Neural cell (in vitro differentiated cells): ENCODE measurements around a stretch of chr18.

GRCh38 chr18:57776722-57777424 is 26.2 kb downstream of the ATP8B1 start:
- RAMPAGE, long total RNA: no peak

DNA sequence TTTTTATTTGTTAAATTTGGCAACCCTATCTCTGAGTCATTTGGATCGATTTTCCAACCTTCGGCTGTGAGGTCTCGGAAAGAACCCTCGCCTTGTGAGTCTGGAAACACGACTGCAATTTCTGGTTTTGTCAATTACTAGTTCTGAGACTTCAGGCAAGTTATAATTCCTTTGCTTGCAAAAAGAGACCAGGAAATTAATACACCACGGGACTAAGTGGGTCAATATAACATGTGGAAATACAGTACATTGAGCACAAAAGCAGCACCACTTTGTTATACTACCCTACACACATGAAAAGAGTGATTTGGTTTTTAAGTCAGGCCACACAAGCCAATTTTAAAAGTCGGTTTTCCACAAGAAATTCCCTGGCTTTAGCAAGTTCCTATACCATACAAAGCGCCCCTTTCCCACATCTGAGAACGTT is 13.9 kb downstream of the ATP8B1 start:
- RAMPAGE, long total RNA: no peak

DNA sequence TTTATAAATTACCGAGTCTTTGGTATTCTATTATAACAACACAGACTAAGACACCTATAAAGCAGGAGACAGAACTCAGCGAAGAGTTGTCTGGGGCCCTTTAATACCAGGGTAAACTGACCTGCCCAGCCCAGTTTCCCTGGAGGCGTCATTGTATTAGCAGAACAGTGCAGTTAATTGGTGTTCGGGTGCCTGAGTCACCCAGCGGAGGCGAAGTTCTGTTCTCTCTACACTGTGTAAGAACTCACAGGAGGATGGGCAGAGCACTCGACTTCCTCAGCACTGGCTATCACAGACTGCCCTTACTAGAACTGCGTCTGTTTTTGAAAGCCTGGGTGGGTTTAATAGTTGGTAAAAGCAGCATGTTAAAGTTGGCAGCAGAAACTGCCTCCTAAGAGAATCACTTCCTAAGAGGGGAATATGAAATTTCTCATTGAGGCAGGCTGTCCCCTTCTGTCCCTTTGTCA is 106.5 kb upstream of the ATP8B1 start:
- RAMPAGE, long total RNA: no peak

GRCh38 chr18:58045859-58046140 is 1.8 kb downstream of the NEDD4L start:
- RAMPAGE, long total RNA: start-site peak on the plus strand at chr18:58045900-58045978, 197 and 159 reads in 2 replicates

DNA sequence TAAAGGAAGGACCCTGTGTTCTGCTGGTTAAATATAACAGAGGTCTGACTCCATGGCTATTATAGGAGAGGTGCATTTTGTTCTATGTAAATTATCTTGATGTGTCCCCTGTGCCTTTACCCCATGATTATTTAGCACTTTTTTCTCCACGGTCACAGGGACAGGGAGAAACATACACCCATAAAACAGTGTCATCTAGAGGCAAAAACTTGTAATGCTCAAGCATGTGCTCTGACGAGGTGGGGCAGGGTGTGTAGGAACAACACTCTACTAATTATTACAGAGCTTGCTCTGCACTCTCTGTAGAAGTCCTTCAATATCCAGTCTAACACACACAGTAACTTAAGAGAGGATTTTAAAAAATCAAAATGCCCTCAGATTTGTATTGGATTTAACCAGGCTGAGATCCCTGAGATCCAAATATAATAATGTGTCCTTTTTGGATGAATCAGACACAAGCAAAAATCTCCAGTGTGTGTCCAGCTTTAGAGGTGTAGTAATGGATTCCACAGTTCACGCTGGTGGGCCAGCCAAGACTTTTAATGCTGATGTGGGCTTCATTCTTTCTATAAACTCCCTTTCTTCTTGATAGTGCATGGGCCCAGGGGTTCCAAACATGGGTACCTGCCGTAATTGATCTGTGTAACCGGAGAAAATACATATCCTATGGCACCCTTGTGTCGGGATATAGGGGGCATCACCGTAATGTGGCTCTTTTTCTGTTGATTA is 188.1 kb downstream of the NEDD4L start:
- RAMPAGE, long total RNA: no peak

DNA sequence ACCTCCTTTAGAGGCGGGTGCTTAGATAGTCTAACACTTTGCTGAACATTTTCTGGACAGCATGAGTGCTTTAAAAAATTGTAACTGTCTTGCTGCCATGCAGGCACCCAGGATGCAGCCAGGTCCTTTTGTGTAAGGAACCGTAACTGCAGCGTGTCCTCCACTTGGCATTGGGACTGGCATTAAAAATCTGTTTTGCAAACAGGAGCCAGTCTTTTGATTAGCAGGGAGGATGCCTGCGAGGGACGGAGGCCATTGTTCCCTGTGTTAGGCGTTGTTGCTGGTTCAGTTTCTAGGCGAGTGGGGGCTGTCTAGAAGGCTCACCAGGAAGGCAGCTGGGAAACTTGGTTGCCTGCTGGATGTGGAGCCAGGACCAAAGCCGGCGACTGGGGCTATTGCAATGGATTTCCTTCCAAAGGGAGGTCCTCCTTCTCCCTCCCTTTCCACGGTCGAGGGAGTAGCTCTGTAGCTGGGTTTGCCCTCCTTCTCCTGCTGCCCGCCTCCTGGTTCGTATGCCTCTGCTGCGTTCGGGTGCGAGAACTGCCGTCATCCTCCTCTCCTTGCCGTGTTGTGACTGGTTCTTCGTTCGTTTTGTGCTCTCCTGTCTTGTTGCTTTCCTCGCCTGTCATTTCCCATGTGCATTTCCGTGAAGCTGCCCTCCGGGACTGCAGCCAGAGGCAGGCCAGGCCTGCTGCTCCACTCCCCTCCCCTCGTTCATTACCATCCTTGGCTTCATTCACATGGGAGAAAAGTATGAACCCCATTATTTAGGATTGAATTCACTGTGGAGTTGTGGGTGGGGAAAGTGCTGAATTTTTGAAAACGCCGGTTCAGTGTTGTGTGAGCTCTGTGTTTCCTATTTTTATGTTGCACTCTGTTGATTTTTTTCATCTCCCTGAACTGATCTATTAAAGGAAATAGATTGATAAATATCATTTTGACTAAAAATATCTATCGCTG is 203.4 kb downstream of the NEDD4L start:
- RAMPAGE, long total RNA: no peak

DNA sequence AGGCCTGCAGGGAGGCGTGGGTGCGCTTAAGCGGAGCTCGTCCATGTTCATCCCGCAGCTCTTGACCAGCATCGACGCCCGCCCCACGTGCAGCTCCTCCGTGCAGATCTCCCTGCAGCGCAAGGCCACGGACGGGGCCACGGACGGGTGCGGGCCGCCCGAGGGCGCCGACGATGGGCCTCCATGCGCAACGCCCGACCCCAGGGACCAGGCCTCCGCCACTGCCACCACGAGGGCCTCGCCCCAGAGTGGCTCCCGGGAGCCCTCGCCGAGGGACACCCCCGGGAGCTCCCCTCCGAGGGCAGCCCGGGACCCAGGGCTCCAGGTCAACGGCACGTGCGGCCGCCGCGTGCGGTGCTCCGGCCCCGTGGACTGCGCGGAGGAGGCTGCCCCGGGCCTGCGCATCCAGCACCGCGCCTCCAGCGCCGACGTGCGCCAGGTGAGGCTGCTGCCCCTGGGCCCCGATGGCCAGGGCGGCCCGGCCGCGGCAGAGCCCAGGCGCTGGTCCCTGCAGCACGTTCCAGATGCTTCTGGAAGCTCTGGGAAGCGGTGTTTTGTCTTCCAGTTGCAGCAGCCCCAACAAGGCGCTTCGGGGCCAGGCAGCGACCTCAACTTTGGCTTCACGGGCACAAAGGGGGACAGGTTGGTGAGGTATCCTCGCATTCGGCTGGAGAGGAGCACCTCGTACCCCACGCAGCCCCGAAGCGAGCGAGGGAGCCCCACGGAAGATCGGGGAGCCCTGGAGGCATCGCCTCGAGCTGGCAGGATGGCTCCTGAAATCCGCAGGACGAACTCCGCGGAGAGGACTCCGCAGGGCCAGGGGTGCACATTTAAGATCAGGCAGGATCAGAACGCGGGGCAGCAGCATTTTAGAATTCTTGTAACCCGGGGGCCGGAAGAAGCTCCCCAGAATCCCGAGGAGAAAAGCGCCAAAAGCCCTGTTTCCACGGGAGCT is 212.1 kb downstream of the NEDD4L start:
- RAMPAGE, long total RNA: no peak

DNA sequence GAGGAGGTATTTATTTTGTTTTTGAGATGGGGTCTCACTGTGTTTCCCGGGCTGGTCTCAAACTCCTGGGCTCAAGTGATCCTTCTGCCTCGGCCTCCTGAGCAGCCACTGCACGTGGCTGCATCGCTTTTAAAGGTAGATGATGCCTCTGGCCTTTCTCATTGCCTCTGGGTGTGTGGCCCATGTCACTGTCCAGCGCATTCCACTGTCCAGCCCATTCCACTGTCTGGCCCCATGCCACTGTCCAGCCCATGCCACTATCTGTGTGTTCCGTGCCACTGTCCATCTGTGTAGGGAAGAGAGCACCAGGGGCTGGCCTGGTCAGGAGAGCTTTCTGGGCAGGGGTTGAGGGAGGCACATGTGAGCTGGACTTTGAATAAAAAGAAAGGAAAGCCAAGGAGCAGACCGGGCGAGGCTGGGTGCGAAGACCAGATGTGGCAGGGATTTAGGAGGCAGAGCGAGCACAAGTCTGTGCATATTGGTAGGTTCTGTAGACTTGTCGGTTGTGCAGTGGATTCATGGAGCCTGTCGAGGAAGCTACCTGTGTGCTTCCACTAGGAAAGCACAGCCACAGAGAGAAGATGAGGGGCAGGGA is 236.1 kb downstream of the NEDD4L start:
- RAMPAGE, long total RNA: no peak

DNA sequence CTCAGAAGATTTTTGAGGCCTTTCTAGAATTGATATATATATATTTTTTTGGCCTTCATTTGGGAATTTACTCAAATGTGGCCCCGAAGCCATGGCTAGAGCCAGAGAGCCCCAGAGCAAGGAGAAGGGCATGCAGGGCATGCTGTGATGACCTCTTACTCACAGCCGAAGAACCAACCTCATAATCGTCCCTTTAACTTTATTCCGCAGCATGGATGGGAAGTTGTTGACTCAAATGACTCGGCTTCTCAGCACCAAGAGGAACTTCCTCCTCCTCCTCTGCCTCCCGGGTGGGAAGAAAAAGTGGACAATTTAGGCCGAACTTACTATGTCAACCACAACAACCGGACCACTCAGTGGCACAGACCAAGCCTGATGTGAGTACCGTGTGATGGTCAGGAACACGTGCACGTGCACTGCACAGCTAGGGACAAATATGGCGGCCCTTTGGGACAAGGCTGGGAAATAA is 280.8 kb downstream of the NEDD4L start:
- RAMPAGE, long total RNA: no peak

- RAMPAGE, long total RNA: no peak
These were observed 267.7 kb downstream of the ALPK2 start for GRCh38 chr18:58361039-58361710.

- RAMPAGE, long total RNA: no peak
These were observed 240.3 kb downstream of the ALPK2 start for GRCh38 chr18:58388308-58389365.

DNA sequence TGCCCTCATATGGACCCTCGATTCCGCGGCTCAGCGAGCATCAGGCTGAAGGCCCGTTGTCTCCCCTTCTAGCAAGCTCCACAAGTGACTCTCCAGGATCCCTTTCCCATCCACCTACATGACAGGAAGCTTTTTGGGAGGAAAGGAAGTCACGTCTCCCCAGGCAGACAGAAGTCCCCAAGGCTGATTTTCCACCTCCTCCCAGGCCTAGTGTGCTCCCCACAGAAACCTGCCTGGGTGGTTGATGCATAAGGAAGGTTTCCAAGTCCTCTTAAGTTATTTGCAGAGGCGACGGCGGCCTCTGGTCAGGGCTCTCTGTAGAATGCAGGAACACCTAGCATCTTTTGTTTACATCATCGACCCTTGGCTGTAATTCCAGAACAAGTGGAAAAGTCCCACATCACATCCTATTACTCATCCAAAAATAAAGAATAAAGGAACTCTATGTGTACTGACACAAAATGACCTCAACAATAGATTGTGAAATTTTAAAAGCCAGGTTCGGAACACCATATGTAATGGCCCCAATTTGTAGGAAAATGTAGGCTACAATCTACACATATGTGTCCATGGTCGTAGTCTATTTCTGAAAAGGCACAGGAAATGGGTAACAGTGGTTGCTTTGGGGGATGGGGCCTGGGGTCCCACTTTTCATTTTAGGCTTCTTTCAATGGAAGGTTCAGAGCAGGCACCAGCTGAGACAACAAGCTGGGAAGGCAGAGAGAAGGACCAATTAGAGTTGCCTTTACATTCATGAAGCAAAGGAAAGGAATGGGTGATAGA is 211.1 kb downstream of the ALPK2 start:
- RAMPAGE, long total RNA: no peak

- RAMPAGE, long total RNA: no peak
These were observed 185.2 kb downstream of the ALPK2 start for GRCh38 chr18:58443677-58444122.

GRCh38 chr18:58450604-58451583 is 178.0 kb downstream of the ALPK2 start:
- RAMPAGE, long total RNA: no peak

DNA sequence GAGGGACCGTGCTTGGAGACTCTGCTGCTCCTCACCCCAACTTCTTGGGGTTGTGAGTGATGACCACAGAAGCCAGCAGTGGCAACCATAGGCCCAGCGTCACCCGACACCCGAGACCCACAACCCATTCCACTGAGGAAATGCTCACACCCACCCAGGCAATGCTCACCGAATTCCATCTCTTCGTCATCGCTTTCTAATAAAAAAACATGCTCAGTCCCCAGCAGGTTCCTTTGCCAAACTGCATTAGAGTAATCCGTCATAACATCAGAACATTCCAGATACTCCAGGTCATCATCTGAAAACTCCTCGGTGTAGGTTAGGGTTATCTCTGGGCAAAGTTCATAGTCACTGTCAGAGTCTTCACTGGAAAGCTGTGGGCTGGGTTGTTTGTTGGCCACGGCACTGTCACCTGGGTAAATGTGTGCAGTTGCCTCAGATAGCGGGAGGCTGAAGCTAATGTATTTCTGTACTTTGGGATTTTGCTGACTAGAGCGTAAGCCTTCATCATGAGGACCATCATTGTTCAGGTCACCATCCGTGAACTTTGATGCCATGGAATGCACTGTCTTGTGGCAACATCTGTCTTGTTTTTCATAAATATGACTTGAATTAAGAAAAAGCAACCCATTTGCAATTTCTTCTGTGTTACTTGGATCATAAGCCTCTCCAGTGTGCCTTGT is 49.2 kb downstream of the ALPK2 start:
- RAMPAGE, long total RNA: no peak

- RAMPAGE, long total RNA: no peak
These were observed 13.3 kb downstream of the ALPK2 start for GRCh38 chr18:58615382-58616269.

- RAMPAGE, long total RNA: no peak
These were observed 31.5 kb downstream of the ZNF532 start for GRCh38 chr18:58896276-58896573.

- RAMPAGE, long total RNA: no peak
These were observed 47.0 kb downstream of the ZNF532 start for GRCh38 chr18:58911537-58912145.

DNA sequence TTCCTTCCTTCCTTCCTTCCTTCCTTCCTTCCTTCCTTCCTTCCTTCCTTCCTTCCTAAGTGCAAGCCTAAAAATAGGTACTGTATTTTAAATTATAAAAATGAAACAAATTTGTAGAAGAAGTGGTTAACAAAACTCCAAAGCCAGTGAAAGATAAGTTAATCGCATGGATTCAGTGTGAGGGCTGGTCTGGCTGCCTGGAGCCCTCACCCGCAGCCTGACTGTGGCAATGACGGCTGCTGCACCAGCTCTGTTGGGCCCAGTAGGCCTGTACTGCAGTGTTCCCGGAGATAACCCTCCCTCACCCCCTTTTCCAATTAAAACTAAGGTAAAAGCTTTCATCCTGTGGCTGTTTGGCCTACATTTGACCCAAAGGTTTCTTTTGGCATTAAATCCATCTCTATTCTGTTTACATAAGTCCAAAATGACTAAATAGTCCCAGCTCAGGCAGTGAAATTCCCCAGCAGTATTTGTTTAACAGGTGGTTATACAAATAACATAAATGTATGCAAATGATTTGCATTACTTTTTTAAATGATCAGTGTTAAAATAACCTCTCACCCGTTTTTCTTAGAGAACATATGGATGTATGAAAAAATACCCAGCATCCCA is 77.8 kb downstream of the ZNF532 start:
- RAMPAGE, long total RNA: no peak

GRCh38 chr18:58963892-58964402 is 99.3 kb downstream of the ZNF532 start:
- RAMPAGE, long total RNA: no peak